Subcutaneous preadipocyte (primary cell): Measurements from ENCODE around the genes AP2B1, TAF15 and CCL16.

DNA sequence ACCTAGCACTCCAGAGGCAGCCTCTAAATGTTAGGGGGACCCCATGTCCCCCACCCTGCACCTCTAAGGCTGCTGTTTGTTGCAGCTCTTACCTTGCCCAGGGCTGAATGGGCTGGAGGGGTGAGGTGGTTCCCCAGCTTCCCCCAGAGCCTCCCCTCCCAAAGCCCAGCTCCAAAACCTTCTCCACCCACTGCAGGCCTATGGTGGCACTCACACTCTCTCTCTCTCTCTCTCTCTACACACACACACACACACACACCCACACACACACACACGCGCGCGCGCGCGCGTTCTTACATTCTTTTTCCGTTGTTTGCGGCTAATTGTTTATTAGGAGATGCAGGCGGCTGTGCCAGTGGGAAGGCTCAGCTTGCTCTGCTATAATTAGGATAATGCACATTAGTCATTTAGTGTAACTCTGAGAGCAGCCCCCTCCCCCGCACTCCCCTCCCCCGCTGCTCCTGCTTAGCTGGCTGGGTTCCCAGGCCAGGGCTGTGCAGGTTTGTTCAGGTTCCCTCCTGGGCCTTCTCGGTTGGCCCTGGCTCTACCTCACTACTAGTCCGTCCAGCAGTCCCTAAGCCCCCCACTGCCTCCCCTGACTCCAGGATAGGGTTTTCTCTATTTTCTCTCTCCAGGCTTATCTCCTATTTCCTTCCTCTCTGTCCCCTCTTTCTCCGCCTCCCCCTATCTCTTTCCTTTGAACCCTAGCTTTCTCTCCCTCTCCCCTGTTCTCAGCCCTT lies 33.7 kb downstream of the TMEM132E start:
- CAGE, long polyA plus RNA, result no peak

GRCh38 chr17:34731985-34732363 lies 152.6 kb downstream of the TMEM132E start:
- CAGE, long polyA plus RNA, result no peak

GRCh38 chr17:35017951-35018925 lies 37.9 kb downstream of the LIG3 start:
- CAGE, long polyA plus RNA, result no peak

DNA sequence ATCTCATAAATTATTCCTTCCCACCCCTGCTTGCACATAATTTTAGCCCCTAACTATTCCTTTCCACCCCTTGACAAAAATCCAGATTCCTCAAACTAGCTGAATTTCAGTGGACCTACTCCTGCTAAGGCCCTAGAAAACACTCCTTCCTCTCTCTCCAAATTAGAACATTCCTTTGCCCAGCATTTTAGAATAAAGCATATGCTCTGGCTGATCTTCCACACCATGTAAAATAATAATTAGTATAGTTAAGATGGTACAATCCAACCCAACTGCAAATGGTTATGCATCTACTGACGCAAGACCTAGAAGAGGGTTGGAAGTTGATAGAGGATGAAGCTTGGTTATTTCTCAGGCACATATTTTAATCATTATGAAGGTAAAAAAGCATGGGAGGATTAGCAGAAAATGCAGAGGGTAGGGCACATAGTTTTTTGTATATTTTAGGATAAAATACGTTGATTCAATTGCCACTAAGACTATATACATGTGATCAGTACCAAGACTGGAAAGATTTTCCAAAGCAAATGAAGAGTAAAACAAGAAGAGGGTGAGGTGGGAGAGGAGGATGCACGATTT lies 16.6 kb upstream of the RFFL start:
- CAGE, long polyA plus RNA, result no peak

DNA sequence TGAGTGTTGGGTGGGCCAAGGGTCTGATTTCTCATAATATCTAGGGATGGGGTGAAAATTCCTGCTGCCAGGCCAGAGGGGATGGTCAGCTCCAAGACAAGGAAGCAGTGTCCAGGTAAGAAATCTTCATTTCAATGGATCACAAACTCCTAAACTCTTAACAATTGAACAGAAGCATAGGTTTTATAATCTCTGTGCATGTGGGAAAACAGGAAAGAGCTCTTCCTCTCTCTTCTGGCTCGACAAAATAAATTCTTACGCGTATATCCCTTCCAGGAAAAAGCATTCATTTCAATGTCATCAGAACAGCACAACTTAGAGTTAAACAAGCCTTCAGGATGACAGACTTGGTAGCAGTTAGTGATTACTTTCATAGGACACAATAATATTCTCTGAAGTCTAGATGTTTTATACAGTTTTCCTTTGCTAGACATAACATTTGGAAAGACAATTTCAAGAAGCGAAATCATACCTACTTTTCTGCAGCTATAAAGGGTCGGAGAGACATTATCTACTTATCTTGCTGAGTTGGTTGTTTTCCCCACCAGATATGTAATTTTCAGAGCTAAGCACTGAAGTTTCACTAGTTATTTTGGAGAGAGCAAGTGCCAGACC lies 19.3 kb upstream of the SLC35G3 start:
- CAGE, long polyA plus RNA, result no peak

DNA sequence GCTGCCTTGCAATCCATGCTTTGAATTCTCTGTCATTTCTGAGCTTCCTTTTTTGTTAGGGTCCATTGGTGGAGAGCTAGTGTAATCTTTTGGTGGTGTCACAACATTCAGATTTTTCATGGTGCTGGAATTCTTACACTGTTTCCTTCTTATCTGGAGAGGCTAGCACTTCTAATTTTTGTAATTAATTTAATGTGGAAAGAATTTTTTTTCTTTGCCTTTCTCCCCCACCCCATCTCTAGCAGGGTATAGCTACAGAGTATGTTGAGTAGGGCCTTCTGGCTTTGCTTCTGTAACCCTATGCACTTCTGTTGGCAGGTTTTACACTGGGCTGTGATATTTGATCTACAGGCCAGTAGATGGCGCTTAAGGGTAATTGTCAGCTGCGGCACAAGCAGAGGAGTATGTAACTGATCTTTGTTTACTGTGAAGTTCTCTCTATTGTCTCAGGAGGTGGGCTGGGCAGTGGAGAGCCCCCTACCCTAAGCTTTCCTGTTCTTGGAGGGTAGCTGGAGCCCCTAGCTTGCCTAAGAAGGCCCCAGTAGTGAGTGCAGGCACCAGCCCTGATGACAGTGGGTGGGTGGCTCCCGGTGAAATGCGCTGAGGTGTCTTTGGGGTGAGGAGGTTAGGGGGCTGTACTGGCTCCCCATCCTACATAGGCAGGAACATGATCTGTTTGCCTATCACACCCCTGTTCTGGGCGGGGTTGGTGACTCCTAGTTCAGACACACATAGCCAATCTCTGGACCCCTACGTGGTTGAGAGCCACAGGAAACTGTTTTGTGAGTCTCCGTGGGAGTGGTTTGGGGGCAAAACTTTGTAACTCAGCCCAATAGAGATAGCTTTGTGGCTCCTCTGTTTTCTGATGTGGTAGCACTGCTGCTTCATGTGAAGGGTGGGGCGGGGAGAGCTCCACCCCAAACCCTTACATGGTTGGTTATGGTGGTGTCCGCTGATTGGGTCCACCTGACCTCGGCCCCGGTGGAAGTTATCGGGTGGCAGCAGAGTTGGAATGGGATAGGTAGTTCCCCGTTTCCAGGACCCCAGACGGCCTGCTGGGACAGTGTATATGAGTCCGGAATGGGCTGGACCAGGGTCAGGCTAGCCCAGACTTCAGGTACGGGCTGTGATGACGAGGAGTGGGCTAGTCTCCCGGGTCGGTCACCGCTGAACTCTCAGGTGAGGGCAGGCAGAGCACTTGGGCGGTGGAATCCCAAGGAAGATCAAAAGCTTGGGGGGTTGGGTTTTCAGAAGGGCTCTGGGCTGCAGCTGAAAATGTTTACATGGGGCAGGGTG lies 60.4 kb downstream of the SLFN11 start:
- CAGE, long polyA plus RNA, result no peak

GRCh38 chr17:35587088-35588244 lies at the start of gene AP2B1:
AP2B1 (plus strand) TSS chr17:35587322.
- CAGE, long polyA plus RNA, result start-site peak on the plus strand at chr17:35587312-35587542, 911 and 151 reads in 2 replicates

DNA sequence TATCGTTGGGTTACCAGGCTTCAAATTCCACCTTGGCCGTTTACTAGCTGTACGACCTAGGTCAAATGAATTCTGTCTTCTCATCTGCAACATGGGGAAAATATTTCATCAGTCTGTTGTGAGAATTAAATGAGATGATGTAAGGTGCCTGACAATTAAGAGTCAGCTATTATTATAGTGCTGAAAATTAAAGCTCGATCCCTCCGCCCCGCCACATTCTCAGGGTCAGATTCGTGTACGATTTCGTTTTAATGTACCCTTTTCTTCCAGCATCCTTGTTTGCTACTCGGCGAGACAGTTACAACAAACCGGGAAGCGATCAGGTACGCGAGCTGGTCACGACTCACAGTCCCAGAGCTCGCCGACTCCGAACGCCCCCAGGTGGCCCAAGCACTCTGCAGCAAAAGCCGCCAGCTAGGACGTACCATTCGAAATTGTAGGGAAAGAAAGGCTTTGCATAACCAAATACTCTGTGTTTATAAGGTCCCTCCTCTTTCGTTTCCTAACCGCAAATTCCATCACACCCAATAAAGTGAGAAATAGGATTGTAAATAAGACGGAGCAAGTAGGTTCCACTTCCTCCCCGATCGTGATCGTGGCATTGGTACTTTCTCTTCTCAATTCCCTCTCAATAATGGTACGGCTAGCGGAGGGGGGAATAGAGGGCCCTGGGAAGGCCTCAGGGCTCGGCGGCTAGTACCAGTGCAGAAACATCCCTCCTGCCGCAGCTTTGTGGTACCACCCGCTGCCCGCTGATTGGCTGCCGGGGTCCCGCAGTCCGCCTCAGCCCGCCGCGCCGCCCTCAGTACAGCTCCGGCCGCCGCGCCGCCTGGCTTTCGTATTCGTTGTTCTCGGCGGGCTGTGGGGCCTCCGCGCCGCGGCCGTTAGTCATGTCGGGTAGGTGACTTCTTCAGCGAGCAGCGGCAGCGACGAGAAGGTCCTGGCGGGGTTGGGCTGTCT lies at the start of gene TAF15:
TAF15 (plus strand) TSS at position 805 of the 960 bp plus-strand sequence.
- CAGE, long polyA plus RNA, result no peak

- CAGE, long polyA plus RNA, result no peak
Measured at GRCh38 chr17:35838319-35838827, 29.1 kb downstream of the TAF15 start.

- CAGE, long polyA plus RNA, result no peak
Measured at GRCh38 chr17:35900337-35900765, 20.2 kb upstream of the CCL5 start.

GRCh38 chr17:35981209-35981735 lies at the start of gene CCL16:
CCL16 (minus strand) TSS chr17:35981497.
- CAGE, long polyA plus RNA, result no peak

GRCh38 chr17:36165956-36166343 lies 10.5 kb downstream of the TBC1D3B start:
- CAGE, long polyA plus RNA, result no peak

DNA sequence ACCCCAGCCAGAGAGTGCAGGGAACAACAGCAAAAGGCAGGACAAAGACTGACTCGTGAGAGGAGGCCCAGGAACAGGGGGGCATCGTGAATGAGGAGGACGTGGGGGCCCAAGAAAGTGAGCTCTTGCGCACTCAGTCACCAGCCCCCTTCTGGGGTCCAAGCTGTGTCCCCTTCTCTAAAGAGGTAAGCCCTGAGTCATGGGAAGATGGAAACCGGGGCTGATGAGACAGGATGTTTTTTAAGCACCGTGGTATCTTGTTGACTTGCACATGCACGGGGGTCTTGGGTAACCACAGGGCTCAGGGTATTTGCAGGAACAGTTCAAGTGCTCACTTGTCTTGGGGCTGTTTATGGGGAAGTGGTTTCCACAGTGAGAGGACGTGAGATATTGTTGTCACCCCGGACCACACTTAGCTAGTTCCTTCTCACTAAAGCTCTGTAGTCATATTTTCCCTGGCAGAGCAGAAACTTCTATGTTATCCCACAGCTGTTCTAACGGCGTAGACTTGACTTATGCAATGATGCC lies 7.7 kb downstream of the CCL3L3 start:
- CAGE, long polyA plus RNA, result no peak

- CAGE, long polyA plus RNA, result no peak
Measured at GRCh38 chr17:36527954-36528387, 6.7 kb downstream of the MYO19 start.

DNA sequence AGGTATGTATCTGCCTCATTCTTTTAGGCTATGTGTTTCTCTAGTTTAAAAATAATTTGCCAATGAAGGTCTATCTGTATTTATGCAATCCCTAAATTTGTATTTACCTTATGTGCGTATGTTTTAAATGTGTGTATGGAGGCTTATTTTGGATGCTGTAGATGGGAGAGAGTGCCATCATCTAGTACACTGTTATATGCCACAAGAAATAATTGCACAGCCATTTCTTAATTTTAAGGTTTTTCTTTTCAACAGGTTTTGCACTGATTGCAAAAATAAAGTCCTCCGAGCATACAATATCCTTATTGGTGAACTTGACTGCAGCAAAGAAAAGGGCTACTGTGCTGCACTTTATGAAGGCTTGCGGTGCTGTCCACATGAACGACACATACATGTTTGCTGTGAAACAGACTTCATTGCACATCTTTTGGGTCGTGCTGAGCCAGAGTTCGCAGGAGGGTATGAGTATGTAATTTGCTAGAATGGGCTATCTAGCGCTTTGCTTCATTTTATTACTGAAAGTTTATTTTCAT lies 13.9 kb upstream of the DHRS11 start:
- CAGE, long polyA plus RNA, result no peak

GRCh38 chr17:36590559-36591276 lies 961 bp upstream of the DHRS11 start:
- CAGE, long polyA plus RNA, result no peak

- CAGE, long polyA plus RNA, result no peak
Measured at GRCh38 chr17:36593527-36594421, 2.1 kb downstream of the DHRS11 start.

DNA sequence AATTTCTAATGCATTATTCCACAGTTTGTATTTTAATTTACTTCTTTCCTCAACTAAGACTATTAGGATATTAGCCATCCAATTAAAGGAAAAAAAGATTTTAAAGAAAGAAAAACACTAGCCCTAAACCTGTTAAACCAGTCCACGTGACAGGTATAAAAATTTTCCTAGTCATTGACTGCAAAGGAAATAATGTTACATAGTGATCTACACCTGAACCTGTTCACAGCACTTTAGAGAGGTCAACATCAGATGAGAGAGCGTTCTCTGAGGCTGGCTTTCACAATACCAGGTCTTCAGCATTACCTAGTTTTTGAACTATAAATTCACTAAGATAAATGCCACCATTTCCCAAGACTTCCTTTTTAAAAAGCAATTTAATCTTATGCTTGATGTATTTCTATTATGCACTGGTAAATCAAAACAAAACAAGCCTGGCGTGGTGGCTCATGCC lies 19.0 kb upstream of the C17orf78 start:
- CAGE, long polyA plus RNA, result no peak

DNA sequence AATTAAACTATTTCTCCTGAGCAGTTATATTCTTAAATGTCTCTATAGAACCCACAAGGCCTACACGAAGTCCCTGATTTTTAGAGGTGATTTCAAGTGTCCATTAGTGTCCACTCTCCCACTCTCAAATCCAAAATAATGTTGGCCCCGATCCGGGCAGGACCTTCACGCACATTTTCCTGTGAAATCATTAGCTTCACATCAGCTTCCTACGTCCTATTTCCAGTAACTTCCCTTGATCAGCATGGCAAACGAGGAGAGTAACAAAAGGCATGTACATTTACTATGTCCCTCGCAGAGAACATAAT lies 17.7 kb upstream of the C17orf78 start:
- CAGE, long polyA plus RNA, result no peak

DNA sequence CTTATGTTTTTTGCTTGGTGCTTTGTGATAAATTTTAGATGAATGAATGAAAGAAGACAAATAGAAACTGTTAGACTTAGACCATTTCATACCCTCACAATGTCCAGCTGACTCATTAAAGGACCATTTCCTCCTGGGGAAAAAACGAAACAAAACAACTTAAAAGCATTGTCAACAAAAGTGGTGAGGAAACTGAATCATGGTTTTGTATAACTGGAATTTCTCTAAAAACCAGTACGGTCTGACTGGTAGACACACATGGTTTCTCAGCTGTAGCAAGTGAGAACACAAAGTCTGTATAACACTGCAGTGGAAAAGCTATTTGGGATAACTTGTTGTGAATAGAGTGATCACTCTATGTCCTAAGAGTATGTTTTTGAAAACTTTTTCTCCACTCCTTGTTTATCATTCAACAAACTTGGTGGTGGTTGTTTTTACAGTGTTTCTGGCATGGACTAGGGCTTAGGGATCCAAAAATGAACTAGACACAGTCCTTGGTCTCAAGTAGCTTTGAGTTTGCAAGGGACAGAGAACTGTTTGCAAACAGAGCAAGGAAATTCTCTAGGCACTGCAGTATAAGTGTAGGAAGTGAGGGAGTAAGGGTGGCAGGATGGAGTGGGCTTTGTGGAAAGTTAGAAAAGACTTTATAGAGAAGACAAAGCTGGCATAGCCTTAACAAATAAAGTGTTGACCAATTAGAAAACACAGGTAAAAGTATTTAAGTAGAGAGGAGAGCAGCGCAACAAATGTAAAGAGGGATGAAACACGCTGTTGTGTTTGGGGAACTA lies 5.5 kb upstream of the DDX52 start:
- CAGE, long polyA plus RNA, result no peak